ENCODE results near the genes TFPI2 and CASD1.

DNA sequence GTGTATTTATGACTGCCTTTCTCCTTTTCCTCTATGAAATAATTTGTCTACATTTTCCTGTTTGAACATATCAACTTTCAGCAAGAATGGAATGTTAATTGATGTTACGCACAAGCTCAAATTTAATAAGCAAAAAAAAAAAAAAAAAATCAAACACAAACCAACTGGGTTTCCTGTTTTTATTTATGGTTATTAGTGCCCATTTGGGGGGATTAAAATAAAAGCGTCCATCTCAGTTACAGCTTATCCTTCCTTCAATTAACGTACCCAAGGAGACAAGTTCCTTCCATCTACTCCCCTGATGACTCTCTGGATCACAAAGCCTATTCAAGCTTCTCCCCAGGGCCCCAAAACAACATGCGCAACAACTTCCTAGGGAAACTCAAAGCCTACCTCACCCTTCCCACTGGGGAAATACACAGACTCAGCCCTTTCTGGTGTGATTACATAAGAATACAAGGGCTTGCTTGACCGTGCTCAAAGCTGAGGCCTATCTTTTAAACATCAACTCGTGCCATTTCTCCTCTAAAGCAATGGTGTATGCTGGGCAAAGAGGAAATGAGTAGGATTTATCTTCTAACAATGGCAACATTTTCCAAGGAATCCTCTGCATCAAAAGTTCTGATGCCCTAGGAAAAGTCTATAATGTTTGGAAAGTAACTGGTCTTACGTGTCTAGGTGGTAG lies 112.5 kb downstream of the CDK6 start:
- RAMPAGE, long total RNA = no peak
- RRBS = no CpG with 5 or more reads among the region's 7 CpGs
PRO-cap:
- standard = no peak
- CoPRO, capped RNA only, 2 experiments = no peak in any of the 2 experiments
- CoPRO, capped and uncapped RNA, 2 experiments = no peak in any of the 2 experiments
- CoPRO, uncapped RNA only, 2 experiments = no peak in any of the 2 experiments
CAGE:
- cytosol, long polyA plus RNA = no peak
- long polyA plus RNA = no peak
- nucleolus, long total RNA = no peak
- nucleus, long polyA plus RNA = no peak

GRCh38 chr7:92757198-92757866 lies 79.0 kb downstream of the CDK6 start:
- RAMPAGE, long total RNA = no peak
- RRBS = no CpG with 5 or more reads among the region's 3 CpGs
PRO-cap:
- standard = no peak
- CoPRO, capped RNA only, 2 experiments = no peak in any of the 2 experiments
- CoPRO, capped and uncapped RNA, 2 experiments = no peak in any of the 2 experiments
- CoPRO, uncapped RNA only, 2 experiments = no peak in any of the 2 experiments
CAGE:
- cytosol, long polyA plus RNA = no peak
- long polyA plus RNA = no peak
- nucleolus, long total RNA = no peak
- nucleus, long polyA plus RNA = no peak

GRCh38 chr7:92831977-92832778 lies 4.2 kb downstream of the CDK6 start:
- RAMPAGE, long total RNA = no peak
- RRBS = no CpG with 5 or more reads among the region's 11 CpGs
PRO-cap:
- standard = no peak
- CoPRO, capped RNA only, 2 experiments = no peak in any of the 2 experiments
- CoPRO, capped and uncapped RNA, 2 experiments = no peak in any of the 2 experiments
- CoPRO, uncapped RNA only, 2 experiments = no peak in any of the 2 experiments
CAGE:
- cytosol, long polyA plus RNA = no peak
- long polyA plus RNA = no peak
- nucleolus, long total RNA = no peak
- nucleus, long polyA plus RNA = no peak

DNA sequence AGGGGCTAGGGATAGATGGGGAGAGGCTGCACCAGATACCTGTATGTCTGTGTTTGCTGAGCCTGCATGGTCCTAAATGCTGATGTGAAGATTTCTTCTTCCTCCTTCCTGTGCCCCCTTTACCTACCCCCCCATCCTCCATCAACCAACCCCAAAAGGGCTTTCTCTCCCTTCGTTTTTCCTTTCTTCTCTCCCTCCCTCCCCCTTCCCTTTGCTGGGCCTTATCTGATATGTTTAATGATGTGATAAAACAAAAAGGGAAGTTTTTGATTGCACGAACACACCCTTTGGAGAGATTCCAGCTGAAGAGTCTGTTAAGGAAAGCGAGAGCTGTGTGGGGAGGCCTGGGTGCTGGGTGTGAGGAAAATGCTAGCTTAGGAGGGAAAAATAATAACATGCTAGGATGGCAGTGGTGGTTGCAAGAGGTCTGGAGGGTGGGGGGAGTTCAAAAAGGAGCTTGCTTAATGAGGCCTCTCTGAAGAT lies 101.9 kb downstream of the SAMD9 start:
- RAMPAGE, long total RNA = no peak
- RRBS = no CpG with 5 or more reads among the region's 3 CpGs
PRO-cap:
- standard = no peak
- CoPRO, capped RNA only, 2 experiments = no peak in any of the 2 experiments
- CoPRO, capped and uncapped RNA, 2 experiments = no peak in any of the 2 experiments
- CoPRO, uncapped RNA only, 2 experiments = no peak in any of the 2 experiments
CAGE:
- cytosol, long polyA plus RNA = no peak
- long polyA plus RNA = no peak
- nucleolus, long total RNA = no peak
- nucleus, long polyA plus RNA = no peak

DNA sequence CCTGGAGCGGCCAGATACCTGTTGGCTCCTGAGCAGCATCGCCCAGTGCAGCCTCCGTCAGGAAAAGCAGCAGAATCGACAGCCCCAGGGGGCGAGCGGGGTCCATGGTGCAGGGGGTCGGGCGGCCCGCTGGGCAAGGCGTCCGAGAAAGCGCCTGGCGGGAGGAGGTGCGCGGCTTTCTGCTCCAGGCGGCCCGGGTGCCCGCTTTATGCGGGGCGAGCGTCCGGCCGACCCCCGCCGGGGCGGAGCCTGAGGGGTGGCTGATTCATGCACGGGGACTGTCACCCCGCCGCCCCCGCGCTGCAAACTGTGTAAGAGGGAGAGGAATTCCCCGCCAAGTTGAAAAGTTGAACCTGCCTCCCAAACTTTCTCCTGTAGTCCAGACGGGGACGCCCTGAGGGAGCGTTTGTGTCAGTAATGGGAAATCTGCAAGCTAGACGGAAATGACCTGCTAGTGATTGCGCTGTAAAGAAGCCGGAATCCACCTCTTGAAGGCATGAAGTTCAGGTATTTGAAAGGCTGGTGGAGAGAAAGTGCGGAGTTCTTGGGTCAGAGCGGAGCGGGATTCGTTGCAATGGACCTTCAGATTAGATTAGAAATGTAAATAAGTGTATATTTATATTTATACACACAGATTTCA lies at the start of gene TFPI2:
Gene TFPI2 (minus strand): TSS at position 181 of the 640 bp plus-strand sequence.
- RAMPAGE, long total RNA = no peak
- RRBS = no CpG with 5 or more reads among the region's 42 CpGs
PRO-cap:
- standard = no peak
- CoPRO, capped RNA only, 2 experiments = no peak in any of the 2 experiments
- CoPRO, capped and uncapped RNA, 2 experiments = no peak in any of the 2 experiments
- CoPRO, uncapped RNA only, 2 experiments = no peak in any of the 2 experiments
CAGE:
- cytosol, long polyA plus RNA = no peak
- long polyA plus RNA = no peak
- nucleolus, long total RNA = no peak
- nucleus, long polyA plus RNA = no peak

DNA sequence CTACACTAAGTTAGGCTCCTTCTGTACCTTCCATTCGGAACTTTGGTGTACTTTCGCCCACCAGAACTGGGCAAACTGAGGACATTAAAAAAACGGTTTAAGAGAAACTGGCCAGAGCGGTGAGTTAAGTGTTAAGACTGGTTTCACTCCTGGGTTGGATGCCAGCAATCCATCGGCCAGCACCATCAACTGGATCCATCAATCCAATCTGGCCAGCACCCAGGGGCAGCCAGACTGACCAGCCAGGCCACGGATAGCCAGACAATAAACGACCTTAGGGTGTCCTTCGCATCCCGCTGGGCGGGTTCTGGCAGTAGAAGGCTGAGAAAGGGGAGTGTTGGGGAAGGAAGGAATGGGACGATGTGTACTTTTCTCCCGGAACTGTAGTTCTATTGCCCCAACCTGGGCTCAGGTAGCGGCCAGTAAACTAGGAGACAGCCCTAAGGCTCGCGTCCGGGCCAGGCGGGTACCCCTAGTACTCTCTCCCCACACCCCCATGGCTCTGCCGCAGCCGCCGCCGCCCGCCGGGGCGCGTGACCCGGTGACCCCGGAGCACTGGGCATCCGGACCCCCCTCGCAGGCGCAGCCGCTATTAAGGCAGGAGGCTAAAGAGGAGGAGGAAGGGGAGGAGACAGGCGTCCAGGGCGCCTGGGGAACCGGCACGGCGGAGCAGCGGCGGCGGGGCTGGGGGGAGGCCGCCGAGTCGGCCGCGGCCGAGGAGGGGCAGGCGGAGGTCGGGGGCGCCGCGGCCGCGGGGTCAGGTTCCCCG lies at the start of gene CASD1:
Gene CASD1 (plus strand): TSS at position 629 of the 769 bp plus-strand sequence.
- RAMPAGE, long total RNA = no peak
- RRBS = 9% methylated on average over 18 of the region's 53 CpGs
PRO-cap:
- standard = bidirectional peak, plus-strand start at position 327 of the sequence, minus-strand start at position 250 of the sequence; bidirectional peak, plus-strand start at position 629 of the sequence, minus-strand start at position 594 of the sequence
- CoPRO, capped RNA only, 2 experiments = no peak in any of the 2 experiments
- CoPRO, capped and uncapped RNA, 2 experiments = peak in 2 of 2 experiments; most common plus-strand start position 629 of the sequence (in 2); most common minus-strand start position 504 of the sequence (in 1)
- CoPRO, uncapped RNA only, 2 experiments = no peak in any of the 2 experiments
CAGE:
- cytosol, long polyA plus RNA = no peak
- long polyA plus RNA = no peak
- nucleolus, long total RNA = no peak
- nucleus, long polyA plus RNA = no peak

- RAMPAGE, long total RNA = no peak
- RRBS = no CpG with 5 or more reads among the region's 1 CpG
PRO-cap:
- standard = no peak
- CoPRO, capped RNA only, 2 experiments = no peak in any of the 2 experiments
- CoPRO, capped and uncapped RNA, 2 experiments = no peak in any of the 2 experiments
- CoPRO, uncapped RNA only, 2 experiments = no peak in any of the 2 experiments
CAGE:
- cytosol, long polyA plus RNA = no peak
- long polyA plus RNA = no peak
- nucleolus, long total RNA = no peak
- nucleus, long polyA plus RNA = no peak
These were observed 21.4 kb downstream of the CASD1 start for GRCh38 chr7:94530825-94531632.

- RAMPAGE, long total RNA = no peak
- RRBS = no CpG with 5 or more reads among the region's 2 CpGs
PRO-cap:
- standard = no peak
- CoPRO, capped RNA only, 2 experiments = no peak in any of the 2 experiments
- CoPRO, capped and uncapped RNA, 2 experiments = no peak in any of the 2 experiments
- CoPRO, uncapped RNA only, 2 experiments = no peak in any of the 2 experiments
CAGE:
- cytosol, long polyA plus RNA = no peak
- long polyA plus RNA = no peak
- nucleolus, long total RNA = no peak
- nucleus, long polyA plus RNA = no peak
These were observed 164.0 kb downstream of the PPP1R9A start for GRCh38 chr7:95071352-95071779.

- RAMPAGE, long total RNA = no peak
- RRBS = no CpG with 5 or more reads among the region's 6 CpGs
PRO-cap:
- standard = no peak
- CoPRO, capped RNA only, 2 experiments = no peak in any of the 2 experiments
- CoPRO, capped and uncapped RNA, 2 experiments = no peak in any of the 2 experiments
- CoPRO, uncapped RNA only, 2 experiments = no peak in any of the 2 experiments
CAGE:
- cytosol, long polyA plus RNA = no peak
- long polyA plus RNA = no peak
- nucleolus, long total RNA = no peak
- nucleus, long polyA plus RNA = no peak
These were observed 77.6 kb downstream of the PON1 start for GRCh38 chr7:95246771-95247183.

DNA sequence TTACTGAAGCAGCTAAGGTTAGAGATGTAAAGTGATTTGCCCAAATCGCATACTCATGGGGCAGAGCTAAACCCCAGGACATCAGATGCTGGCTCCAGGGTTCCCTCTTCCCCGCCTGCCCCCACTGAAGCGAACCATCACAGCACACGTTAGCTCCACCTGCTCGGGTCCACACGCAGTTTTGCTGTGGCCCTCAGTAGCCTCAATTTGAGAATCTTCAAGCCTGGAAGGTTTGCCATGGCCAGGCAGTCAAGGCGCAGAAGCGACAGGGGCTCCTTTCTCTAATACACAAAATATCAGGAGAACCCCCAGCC lies 619 bp downstream of the PON1 start:
- RAMPAGE, long total RNA = no peak
- RRBS = no CpG with 5 or more reads among the region's 8 CpGs
PRO-cap:
- standard = no peak
- CoPRO, capped RNA only, 2 experiments = no peak in any of the 2 experiments
- CoPRO, capped and uncapped RNA, 2 experiments = no peak in any of the 2 experiments
- CoPRO, uncapped RNA only, 2 experiments = no peak in any of the 2 experiments
CAGE:
- cytosol, long polyA plus RNA = no peak
- long polyA plus RNA = no peak
- nucleolus, long total RNA = no peak
- nucleus, long polyA plus RNA = no peak

GRCh38 chr7:95473238-95473875 lies 12.4 kb upstream of the ASB4 start:
- RAMPAGE, long total RNA = no peak
- RRBS = no CpG with 5 or more reads among the region's 8 CpGs
PRO-cap:
- standard = no peak
- CoPRO, capped RNA only, 2 experiments = no peak in any of the 2 experiments
- CoPRO, capped and uncapped RNA, 2 experiments = no peak in any of the 2 experiments
- CoPRO, uncapped RNA only, 2 experiments = no peak in any of the 2 experiments
CAGE:
- cytosol, long polyA plus RNA = no peak
- long polyA plus RNA = no peak
- nucleolus, long total RNA = no peak
- nucleus, long polyA plus RNA = no peak

DNA sequence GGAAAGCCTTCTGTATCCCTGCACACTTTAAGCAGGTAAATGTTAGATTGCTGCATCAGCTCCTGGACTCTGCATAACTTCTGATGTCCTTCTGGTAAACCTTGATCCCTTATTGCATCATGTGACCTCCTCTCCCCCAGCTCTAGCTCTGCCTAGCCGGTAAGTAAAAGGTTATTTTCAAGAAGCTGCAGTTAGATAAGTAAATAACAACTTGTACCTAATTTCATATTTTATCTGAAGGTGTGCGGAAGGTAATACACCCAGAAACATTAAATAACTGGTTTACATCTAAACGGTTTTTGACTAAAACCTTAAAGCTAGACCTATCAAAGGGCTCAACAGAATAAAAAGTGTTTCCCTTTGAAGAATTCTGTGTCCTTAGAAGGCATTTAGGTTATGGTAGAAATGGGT lies 37.4 kb downstream of the PDK4 start:
- RAMPAGE, long total RNA = no peak
- RRBS = no CpG with 5 or more reads among the region's 3 CpGs
PRO-cap:
- standard = no peak
- CoPRO, capped RNA only, 2 experiments = no peak in any of the 2 experiments
- CoPRO, capped and uncapped RNA, 2 experiments = no peak in any of the 2 experiments
- CoPRO, uncapped RNA only, 2 experiments = no peak in any of the 2 experiments
CAGE:
- cytosol, long polyA plus RNA = no peak
- long polyA plus RNA = no peak
- nucleolus, long total RNA = no peak
- nucleus, long polyA plus RNA = no peak

GRCh38 chr7:95588257-95588797 lies 8.0 kb downstream of the PDK4 start:
- RAMPAGE, long total RNA = no peak
- RRBS = no CpG with 5 or more reads among the region's 1 CpG
PRO-cap:
- standard = no peak
- CoPRO, capped RNA only, 2 experiments = no peak in any of the 2 experiments
- CoPRO, capped and uncapped RNA, 2 experiments = no peak in any of the 2 experiments
- CoPRO, uncapped RNA only, 2 experiments = no peak in any of the 2 experiments
CAGE:
- cytosol, long polyA plus RNA = no peak
- long polyA plus RNA = no peak
- nucleolus, long total RNA = no peak
- nucleus, long polyA plus RNA = no peak

DNA sequence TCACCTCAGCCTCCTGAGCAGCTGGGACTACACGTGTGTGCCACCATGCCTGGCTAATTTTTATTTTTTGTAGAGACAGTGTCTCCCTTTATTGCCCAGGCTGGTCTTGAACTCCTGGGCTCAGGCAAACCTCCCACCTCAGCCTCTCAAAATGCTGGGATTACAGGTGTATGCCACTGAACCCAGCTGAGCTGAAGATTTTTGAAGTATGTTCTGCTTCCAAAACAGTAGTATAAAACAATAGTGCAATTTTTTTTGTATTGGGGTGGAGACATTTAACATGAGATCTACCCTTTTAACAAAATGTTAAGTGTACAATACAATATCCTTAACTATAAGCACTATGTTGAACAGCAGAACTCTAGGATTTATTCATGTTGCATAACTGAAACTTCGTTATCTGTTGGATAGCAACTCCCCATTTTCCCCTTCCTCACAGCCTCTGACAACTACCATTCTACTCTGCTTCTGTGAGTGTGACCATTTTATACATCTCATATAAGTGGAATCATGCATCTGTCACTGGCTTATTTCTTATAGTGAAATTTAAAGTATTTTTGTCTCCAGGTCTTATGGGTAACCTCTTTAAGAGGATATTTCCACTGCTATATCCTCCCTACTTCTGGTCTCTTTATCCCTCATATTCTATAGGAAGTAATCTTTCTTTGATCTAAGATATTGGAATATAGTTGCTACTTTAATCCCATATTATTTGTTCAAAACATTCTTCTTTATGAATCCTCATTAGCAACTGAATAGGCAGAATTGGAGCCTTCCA lies 5.1 kb downstream of the PDK4 start:
- RAMPAGE, long total RNA = no peak
- RRBS = no CpG with 5 or more reads among the region's 2 CpGs
PRO-cap:
- standard = no peak
- CoPRO, capped RNA only, 2 experiments = no peak in any of the 2 experiments
- CoPRO, capped and uncapped RNA, 2 experiments = no peak in any of the 2 experiments
- CoPRO, uncapped RNA only, 2 experiments = no peak in any of the 2 experiments
CAGE:
- cytosol, long polyA plus RNA = no peak
- long polyA plus RNA = no peak
- nucleolus, long total RNA = no peak
- nucleus, long polyA plus RNA = no peak

GRCh38 chr7:95607341-95608105 lies 11.2 kb upstream of the PDK4 start:
- RAMPAGE, long total RNA = no peak
- RRBS = no CpG with 5 or more reads among the region's 5 CpGs
PRO-cap:
- standard = no peak
- CoPRO, capped RNA only, 2 experiments = no peak in any of the 2 experiments
- CoPRO, capped and uncapped RNA, 2 experiments = no peak in any of the 2 experiments
- CoPRO, uncapped RNA only, 2 experiments = no peak in any of the 2 experiments
CAGE:
- cytosol, long polyA plus RNA = no peak
- long polyA plus RNA = no peak
- nucleolus, long total RNA = no peak
- nucleus, long polyA plus RNA = no peak

- RAMPAGE, long total RNA = no peak
- RRBS = no CpG with 5 or more reads among the region's 5 CpGs
PRO-cap:
- standard = no peak
- CoPRO, capped RNA only, 2 experiments = no peak in any of the 2 experiments
- CoPRO, capped and uncapped RNA, 2 experiments = no peak in any of the 2 experiments
- CoPRO, uncapped RNA only, 2 experiments = no peak in any of the 2 experiments
CAGE:
- cytosol, long polyA plus RNA = no peak
- long polyA plus RNA = no peak
- nucleolus, long total RNA = no peak
- nucleus, long polyA plus RNA = no peak
These were observed 32.6 kb upstream of the PDK4 start for GRCh38 chr7:95628711-95629546.

- RAMPAGE, long total RNA = no peak
- RRBS = no CpG with 5 or more reads among the region's 16 CpGs
PRO-cap:
- standard = bidirectional peak, plus-strand start at chr7:95837992, minus-strand start at chr7:95838003
- CoPRO, capped RNA only, 2 experiments = no peak in any of the 2 experiments
- CoPRO, capped and uncapped RNA, 2 experiments = no peak in any of the 2 experiments
- CoPRO, uncapped RNA only, 2 experiments = no peak in any of the 2 experiments
CAGE:
- cytosol, long polyA plus RNA = no peak
- long polyA plus RNA = no peak
- nucleolus, long total RNA = no peak
- nucleus, long polyA plus RNA = no peak
These were observed 65.4 kb downstream of the DYNC1I1 start for GRCh38 chr7:95837736-95838132.

GRCh38 chr7:96044495-96044975 lies 272.2 kb downstream of the DYNC1I1 start:
- RAMPAGE, long total RNA = no peak
- RRBS = no CpG with 5 or more reads among the region's 3 CpGs
PRO-cap:
- standard = no peak
- CoPRO, capped RNA only, 2 experiments = no peak in any of the 2 experiments
- CoPRO, capped and uncapped RNA, 2 experiments = no peak in any of the 2 experiments
- CoPRO, uncapped RNA only, 2 experiments = no peak in any of the 2 experiments
CAGE:
- cytosol, long polyA plus RNA = no peak
- long polyA plus RNA = no peak
- nucleolus, long total RNA = no peak
- nucleus, long polyA plus RNA = no peak